Left ventricle myocardium (tissue), 1 donor: ENCODE measurements around the genes PPP1R14D, CHP1, NDUFAF1 and PLA2G4D.

DNA sequence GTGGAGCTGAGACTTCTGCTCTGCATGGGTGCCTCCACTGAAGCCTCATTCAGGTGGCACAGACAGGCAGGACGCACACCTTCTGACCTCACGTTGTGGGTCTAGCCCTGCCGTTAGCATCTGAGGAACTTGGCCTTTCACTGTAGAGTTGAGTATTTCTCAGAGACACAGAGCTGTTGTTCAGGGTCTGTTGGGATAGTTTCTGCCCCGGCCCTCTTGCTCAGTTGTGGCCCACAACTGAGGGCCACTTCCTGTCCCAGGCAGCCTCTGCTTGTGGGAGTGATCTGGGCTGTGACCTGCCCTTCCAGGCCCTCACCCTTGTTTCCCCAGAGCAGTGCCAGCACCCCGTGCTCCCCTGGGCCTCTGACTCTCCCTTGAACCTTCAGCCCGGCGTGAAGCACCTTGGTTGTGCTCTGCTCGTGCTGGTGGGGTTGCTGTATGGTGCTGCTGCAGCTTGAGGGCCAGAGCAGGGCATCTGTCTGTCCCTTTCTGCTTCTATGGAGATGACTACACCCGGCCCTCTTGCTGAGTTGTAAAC lies 11.6 kb downstream of the BAHD1 start:
- PRO-cap: no peak

DNA sequence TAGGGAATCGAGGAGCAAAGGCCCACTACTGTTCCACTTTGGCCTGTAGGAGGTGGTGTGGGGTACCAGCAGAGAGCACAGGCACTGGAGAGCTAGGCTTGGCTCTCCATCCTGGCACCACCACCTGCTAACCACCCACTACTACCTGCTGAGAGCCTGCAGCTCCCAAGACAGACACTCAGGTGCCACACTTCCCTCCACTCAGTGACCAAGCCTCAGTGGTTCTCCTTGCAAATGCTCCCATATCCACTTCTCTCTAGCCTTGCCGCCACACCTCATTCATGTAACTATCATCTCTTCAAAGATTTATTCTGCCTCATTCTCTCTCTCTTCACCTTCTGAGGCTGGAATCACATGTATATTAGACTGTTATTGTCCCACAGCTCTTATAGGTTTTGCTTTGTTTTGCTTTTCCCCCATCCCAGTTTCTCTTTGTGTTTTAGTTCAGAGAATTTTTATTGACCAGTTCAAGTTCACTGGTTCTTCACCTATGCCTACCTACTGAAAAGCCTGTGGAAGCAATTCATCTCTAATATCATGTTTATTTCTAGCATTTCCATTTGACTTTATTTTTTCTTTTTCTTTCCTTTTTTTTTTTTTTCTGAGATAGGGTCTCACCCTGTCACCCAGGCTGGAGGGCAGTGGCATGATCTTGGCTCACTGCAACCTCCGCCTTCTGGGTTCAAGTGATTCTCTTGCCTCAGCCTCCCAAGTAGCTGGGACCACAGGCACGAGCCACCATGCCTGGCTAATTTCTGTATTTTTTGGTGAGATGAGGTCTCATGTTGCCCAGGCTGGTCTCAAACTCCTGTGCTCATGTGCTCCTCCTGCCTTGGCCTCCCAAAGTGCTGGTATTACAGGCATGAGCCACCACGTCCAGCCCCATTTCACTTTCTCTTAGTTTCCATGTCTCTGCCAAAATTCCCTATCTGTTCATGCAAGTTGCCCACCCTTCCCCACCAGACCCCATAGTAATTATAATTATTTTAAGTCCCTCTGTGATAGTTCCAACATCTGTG lies 18.9 kb downstream of the CCDC32 start:
- PRO-cap: no peak

GRCh38 chr15:40776784-40777153 lies 7.0 kb downstream of the C15orf62 start:
- PRO-cap: no peak

GRCh38 chr15:40828536-40829536 lies at the start of gene PPP1R14D:
PPP1R14D (minus strand) TSS chr15:40828708.
- PRO-cap: no peak

GRCh38 chr15:40857607-40858096 lies 13.8 kb downstream of the SPINT1 start:
- PRO-cap: no peak

- PRO-cap: no peak
Measured at GRCh38 chr15:40859057-40859603, 14.9 kb downstream of the RHOV start.

DNA sequence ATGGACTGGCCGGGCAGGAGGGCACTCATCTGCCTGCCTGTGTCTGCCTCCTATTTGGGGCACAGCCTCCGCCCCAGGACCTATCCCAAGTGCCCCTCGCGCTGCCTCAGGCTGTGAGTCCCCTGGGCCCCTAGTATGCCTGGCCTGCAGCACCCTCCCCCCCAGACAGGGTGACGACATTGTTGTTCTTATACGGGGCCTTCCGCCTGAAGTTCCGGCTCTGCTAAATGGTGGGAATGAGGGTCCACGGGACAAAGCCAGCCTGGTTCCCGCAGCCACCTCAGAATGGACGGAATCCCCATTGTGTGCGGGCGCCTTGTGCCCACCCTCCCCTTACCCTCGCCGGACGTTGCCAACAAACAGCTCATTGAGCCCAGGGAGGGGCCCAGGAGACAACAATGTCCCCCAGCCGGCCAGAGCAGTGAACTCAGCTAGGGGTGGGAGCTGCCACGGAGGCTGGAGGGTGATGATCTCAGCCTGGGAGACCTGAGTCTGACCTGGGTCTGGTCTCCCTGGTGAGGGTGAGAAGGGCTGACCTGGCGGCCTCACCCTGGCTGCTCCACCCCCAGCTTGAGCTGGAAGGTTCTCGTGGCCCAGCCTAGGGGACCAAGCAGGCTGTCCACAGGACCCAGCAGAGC lies 10.3 kb upstream of the DLL4 start:
- PRO-cap: bidirectional peak, plus-strand start at position 210 of the sequence, minus-strand start at position 108 of the sequence

DNA sequence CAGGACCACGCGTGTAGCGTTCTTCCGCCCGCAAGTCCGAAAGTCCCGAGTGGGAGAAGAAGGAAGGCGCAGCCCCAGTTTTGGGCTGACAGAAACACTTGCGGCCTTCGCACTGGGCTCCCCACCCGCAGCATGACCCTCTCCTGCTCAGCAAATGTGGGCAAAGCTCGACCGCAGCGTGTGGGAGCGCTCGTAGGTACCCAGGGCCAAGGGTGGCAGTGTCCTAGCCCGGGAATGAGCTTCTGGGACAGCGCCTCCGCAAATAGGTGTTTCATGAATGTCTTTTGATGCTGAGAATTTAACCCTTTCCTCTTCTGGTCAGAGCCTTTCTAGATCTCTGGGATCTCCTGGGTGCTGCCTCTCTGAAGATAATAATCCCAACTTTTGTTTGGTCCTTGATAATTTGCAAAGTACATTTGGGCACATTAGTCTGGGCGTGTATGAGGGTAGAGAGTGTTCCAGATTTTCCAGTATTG lies 2.2 kb upstream of the DLL4 start:
- PRO-cap: no peak

- PRO-cap: unidirectional peak, minus-strand start at chr15:40928355
Measured at GRCh38 chr15:40928224-40928514, 971 bp upstream of the DLL4 start.

DNA sequence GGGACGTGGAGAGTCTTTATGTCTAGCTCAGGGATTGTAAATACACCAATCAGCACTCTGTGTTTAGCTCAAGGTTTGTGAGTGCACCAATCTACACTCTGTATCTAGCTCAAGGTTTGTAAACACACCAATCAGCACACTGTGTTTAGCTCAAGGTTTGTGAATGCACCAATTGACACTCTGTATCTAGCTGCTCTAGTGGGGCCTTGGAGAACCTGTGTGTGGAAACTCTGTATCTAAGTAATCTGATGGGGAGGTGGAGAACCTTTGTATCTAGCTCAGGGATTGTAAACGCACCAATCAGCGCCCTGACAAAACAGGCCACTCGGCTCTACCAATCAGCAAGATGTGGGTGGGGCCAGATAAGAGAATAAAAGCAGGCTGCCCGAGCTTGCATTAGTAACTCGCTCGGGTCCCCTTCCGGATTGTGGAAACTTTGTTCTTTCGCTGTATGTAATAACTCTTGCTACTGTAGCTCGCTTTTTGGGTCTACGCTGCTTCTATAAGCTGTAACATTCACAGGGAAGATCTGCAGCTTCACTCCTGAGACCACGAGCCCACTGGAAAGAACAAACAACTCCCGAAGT lies 8.9 kb downstream of the CHAC1 start:
- PRO-cap: no peak

- PRO-cap: no peak
Measured at GRCh38 chr15:41116753-41116907, 550 bp upstream of the INO80 start.

- PRO-cap: unidirectional peak, plus-strand start at chr15:41231144; unidirectional peak, plus-strand start at chr15:41231310
Measured at GRCh38 chr15:41230892-41231803, at the start of gene CHP1. CHP1 (plus strand) TSS chr15:41231268.

GRCh38 chr15:41402149-41402730 lies at the start of gene NDUFAF1:
NDUFAF1 (minus strand) TSS chr15:41402496.
- PRO-cap: bidirectional peak, plus-strand start at chr15:41402558, minus-strand start at chr15:41402460

GRCh38 chr15:41568262-41569087 lies 9.5 kb downstream of the TYRO3 start:
- PRO-cap: no peak

GRCh38 chr15:41806309-41807053 lies 21.4 kb upstream of the JMJD7 start:
- PRO-cap: no peak

- PRO-cap: no peak
Measured at GRCh38 chr15:41937606-41938083, 34.7 kb downstream of the EHD4 start.

DNA sequence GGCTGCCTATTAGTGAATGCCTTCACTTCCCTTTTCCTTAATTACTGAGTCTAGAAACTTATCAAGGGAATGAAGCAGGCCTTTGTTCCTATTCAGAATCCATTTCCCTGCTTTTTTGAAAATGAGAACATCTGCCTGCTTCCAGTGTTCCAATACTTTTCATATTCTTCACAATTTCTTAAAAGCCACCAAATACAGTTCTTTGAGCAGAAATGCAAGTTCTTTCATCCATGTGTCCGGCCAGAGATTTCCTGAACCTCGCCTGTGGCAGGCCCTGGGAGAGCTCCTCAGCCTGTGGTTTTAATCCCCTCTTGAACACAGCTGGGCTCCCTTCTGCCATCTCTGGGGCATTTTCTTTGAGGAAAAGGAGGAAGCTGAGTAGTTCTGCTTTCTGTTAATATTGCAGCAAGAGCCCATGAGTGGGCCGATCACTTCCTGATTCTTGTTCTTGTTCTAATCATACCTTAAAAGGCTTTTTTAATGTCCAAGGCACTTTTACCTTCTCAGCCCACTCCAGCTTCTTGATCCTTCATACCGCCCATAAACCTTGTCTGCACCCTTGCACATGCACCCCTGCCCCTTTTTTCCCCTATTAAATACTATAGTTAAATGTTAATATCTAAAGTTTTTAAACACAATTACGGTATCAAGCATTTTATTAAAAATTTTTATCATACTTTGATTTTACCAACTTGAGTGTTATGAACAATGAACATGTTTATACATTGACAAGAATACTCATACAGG lies 4.5 kb downstream of the EHD4 start:
- PRO-cap: no peak

GRCh38 chr15:42010364-42010964 lies 10.4 kb downstream of the PLA2G4E start:
- PRO-cap: no peak

GRCh38 chr15:42056776-42057916 lies 36.3 kb upstream of the PLA2G4E start:
- PRO-cap: no peak

DNA sequence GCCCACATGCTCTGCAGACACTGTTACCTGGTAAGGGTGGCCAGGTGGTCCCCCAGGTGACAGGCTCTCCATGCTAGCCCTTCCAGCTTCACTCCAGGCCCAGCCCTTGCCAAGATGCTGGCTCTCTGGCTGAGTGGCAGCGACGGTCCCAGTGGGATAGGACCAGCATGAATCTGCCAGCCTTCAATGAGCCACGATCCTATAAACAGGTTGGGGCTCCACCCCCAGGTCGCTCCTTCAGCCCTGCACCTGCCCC lies at the start of gene PLA2G4D:
Gene PLA2G4D, minus strand, starts transcription at position 175 of the 256 bp plus-strand sequence.
- PRO-cap: no peak